Metastatic Breast Carcinoma in the Brain (tissue), 10 donors: ENCODE measurements around the genes VPREB1 and ZNF280B.

GRCh38 chr22:21696680-21697378, 31.0 kb downstream of the PPIL2 start:
- PRO-cap, 10 experiments: no peak in any of the 10 experiments

DNA sequence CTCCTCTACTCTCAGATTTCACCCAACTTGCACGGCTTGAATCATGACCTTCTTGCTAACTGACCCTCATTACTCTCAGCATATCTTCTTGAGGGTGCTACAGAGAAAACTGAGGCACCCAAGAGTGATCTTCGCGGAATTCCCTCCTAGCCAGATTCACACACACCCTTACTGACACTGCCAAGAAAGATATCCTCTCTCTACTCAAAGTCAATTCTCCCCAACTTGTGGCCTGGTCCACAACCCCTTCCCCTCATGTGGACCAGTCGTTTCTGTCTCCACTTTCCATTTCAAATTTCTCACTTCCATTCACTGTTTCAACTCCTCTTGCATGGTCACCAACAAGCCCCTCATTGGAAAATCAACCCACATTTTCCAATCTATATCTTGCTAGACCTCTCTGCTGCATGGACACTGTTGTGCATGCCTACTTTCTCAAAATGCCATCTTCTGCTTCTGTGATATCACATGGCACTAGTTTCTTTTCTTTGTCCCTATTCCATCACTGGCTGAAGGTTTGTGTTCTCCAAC, 41.4 kb upstream of the YPEL1 start:
- PRO-cap, 10 experiments: no peak in any of the 10 experiments

- PRO-cap, 10 experiments: no peak in any of the 10 experiments
These were observed 15.8 kb downstream of the PPM1F start for GRCh38 chr22:21936762-21937388.

DNA sequence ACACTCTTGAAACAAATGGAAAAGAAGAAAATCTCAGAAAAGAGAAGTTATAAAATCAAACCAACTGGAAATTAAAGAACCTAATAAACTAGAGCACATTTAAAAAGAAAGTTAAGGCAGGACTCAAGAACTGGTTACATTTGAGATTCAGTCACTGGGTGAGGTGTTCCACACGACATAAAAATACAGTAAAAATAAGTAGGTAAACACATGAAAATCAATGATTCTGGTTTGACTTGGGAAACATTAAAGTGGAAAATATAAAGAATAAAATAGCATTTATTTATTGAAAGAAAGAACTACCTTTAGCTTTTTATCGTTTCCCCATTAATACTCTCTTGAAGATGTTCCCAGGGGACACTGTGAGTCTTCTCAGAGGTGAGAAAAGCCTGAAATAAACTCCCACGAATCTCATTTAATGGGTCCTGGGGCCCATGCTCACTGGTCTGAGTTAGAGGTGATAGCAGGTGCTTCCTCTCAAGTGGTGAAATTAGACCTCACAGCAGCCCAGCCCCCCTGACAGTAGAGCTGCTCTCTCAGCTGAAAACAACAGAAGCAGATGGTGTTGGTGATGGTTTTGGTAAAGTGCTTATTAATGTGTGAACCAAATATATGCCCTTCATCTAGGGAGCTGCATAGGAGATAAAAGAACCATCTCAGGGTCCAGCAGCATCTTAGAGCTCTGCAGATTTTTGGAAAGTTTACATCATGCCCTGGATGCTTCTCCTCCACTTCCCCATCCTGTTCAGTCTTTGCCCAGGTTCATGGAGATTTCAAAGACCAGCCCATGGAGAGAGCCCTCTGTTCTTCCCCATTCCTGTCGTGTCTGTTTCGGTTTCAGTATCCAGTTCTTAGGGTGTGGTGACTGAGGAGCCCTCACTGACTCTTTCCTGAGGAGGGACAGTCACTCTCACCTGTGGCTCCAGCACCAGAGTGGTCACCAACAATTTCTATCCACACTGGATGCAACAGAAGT, 76.8 kb upstream of the VPREB1 start:
- PRO-cap, 10 experiments: peak in 1 of 10 experiments; most common plus-strand start position 882 of the sequence (in 1); most common minus-strand start position 828 of the sequence (in 1)

- PRO-cap, 10 experiments: no peak in any of the 10 experiments
These were observed at the start of gene VPREB1 for GRCh38 chr22:22244446-22244994. VPREB1 (plus strand) TSS chr22:22244786.

- PRO-cap, 10 experiments: peak in 9 of 10 experiments; most common plus-strand start chr22:22298142 (in 4); most common minus-strand start chr22:22298087 (in 4)
These were observed 53.4 kb downstream of the VPREB1 start for GRCh38 chr22:22297521-22298826.

DNA sequence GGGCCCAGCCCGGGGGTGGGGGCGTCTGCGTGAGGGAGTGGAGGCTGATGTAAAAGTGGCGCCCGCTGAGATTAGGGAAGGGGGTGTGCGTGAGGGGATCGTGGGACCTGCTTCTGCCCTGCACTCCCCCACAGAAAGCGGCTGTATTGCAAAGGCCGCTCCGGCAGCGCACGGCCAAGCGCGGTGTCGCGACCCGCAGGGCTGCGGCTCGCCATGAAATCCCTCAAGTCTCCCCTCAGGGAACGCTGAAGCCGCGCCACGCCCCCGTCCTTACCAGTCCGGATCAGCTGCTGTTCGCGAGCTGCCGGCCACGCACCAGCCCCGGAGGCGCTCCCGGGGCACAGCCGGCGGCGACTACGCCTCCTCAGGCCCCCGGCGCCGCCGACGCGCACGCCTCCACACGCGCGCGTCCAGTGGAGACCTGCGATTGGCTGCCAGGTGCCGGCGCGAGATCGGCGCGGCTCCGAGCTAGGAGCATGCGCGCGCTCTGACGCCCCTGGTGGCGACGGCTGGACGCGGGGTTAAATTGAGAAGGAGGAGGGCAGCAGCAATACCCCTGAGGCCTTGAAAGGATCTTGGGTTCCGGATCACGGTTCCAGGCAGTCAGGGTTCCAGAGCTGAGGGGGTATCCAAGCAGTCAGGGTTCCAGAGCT, at the start of gene ZNF280B:
TSS of gene ZNF280B (minus strand) at position 358 of the 653 bp plus-strand sequence.
- PRO-cap, 10 experiments: peak in 2 of 10 experiments; most common plus-strand start position 490 of the sequence (in 1); most common minus-strand start position 342 of the sequence (in 1)

DNA sequence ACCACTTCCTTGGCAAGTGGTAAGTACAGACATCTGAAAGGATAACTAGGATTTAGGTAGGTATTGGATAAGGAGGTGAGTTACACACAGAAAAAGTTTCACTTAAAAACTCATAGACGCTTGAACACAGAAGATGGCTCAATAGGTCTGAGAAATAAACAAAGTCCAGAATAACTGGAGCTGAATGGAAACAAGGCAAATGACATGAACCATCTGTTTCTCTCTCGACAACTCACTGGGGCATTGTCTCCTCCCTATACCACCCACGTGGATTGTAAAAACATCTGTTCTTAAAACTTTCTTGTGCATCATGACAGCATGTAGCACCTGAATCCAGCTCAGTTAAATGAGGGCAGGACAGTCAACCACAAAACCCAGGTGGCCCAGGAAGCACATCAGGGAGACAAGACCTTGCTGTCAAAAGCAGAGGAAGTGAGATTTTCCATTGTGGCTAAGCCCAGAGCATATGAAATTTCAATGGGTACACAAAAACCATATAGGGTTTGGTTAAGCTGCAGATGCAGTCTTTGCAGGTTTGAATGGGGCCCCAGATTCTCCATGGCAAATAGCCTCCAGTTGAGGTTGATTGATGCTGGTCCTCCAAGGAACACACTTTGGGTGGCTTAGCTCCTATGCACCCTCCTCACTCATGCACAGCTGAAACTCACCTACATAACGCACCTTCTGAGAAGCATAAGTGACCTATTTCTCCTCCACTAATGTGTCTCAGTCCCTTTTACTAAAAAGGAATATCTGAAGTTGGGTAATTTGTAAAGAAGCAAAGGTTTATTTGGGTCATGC, 21.9 kb upstream of the IGLL5 start:
- PRO-cap, 10 experiments: no peak in any of the 10 experiments

- PRO-cap, 10 experiments: no peak in any of the 10 experiments
These were observed 13.3 kb downstream of the IGLL5 start for GRCh38 chr22:22900734-22901492.

DNA sequence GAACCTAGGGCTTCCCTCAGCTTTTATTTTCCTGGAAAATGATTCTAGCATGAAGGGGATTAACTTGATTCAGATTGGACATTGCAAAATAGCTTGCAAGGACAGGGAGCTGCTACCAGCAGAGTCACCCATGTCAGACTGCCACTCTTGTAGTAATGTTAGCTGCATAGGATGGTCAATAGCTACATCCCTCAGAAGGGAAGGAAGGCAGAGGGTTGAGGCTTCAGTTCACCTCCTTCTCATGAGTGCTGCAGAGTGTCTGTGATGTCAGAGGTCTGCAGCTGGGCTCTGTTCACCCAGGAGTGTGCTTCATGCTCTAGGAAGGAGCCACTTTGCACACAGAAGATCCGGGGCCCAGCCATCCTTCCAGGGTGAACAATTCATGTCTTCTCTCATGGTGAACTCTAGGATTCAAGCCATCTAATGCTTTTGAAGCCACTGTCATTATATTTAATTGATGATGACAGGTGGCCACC, 16.0 kb downstream of the IGLL5 start:
- PRO-cap, 10 experiments: no peak in any of the 10 experiments

DNA sequence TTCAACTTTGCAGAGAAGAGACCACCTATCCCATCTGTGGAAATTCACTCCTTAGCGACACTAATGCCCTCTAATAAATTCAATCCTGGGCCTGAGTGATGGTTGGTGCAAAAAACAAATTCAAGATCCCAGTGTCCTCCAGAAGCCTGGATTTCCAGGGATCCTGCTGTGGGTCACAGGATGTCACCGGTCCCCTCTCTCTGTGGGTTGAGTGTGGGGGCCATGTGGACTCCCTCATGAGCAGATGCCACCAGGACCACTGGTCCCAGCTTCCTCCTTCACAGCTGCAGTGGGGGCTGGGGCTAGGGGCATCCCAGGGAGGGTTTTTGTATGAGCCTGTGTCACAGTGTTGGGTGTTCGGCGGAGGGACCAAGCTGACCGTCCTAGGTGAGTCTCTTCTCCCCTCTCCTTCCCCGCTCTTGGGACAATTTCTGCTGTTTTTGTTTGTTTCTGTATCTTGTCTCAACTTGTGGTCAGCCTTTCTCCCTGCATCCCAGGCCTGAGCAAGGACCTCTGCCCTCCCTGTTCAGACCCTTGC, 17.1 kb downstream of the IGLL5 start:
- PRO-cap, 10 experiments: no peak in any of the 10 experiments

DNA sequence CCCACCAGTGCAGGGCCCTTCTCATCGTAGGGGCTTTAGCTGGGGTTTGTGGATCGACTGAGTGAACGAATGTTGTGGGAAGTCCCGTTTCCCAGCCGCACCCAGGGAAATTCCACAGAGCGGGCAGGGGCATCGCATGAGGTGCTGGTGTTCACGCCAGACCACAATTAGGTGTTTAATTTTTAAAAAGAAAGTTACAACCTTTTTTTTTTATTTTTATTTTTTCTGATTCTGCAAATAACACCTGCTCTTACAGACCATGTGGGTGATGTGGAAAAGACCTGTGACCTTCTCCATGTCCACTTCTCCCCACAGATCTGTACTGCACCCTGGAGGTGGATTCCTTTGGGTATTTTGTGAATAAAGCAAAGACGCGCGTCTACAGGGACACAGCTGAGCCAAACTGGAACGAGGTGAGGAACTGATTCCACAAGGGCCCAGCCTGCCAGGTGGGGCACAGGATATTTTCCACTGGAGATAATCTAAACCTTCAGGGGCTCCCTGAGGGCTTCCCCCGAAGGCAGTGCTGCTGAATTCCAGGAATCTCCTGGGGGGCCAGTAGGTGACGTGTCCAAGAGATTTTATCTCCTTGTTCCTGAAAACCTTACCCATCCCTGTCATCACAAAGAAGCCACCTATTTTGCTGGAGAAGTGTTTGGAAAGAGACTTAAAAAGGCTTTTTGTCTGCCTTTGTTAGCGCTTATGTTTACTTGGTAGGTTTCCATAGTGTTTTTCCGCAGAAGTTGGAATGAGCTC, 112.1 kb downstream of the BCR start:
- PRO-cap, 10 experiments: no peak in any of the 10 experiments

DNA sequence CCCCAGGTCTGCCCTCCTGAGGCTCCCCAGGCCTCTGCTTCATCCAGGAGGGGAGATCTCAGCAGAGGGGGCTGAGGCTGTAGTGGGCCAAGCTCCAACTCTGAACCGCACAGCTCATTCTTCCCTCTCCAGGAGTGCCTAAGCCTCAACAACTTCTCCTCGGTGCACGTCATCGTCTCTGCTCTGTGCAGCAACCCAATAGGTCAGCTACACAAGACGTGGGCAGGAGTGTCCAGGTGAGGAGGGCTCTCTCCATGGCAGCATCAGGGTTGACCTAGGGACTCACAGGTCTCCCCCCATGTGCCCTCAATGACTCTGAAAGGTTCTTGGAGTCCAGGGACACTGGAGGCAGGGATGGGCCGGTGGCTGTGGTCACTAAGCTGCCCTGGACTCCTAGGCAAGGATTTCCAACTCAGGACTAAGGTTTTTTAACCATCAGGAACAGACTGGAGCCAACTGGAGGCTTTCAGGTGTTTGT, 3.4 kb downstream of the RGL4 start:
- PRO-cap, 10 experiments: no peak in any of the 10 experiments

GRCh38 chr22:23773621-23774103, 1.0 kb downstream of the MMP11 start:
- PRO-cap, 10 experiments: peak in 1 of 10 experiments; most common plus-strand start chr22:23773820 (in 1)

- PRO-cap, 10 experiments: no peak in any of the 10 experiments
These were observed 532 bp upstream of the SMARCB1 start for GRCh38 chr22:23786263-23786604.

- PRO-cap, 10 experiments: no peak in any of the 10 experiments
These were observed 16.3 kb downstream of the SMARCB1 start for GRCh38 chr22:23802966-23803488.

- PRO-cap, 10 experiments: peak in 4 of 10 experiments; most common plus-strand start chr22:23858427 (in 2); most common minus-strand start chr22:23858362 (in 4)
These were observed 624 bp downstream of the SLC2A11 start for GRCh38 chr22:23858278-23858719.

- PRO-cap, 10 experiments: peak in 1 of 10 experiments; most common minus-strand start chr22:23893794 (in 1)
These were observed 676 bp upstream of the MIF start for GRCh38 chr22:23893568-23893846.

DNA sequence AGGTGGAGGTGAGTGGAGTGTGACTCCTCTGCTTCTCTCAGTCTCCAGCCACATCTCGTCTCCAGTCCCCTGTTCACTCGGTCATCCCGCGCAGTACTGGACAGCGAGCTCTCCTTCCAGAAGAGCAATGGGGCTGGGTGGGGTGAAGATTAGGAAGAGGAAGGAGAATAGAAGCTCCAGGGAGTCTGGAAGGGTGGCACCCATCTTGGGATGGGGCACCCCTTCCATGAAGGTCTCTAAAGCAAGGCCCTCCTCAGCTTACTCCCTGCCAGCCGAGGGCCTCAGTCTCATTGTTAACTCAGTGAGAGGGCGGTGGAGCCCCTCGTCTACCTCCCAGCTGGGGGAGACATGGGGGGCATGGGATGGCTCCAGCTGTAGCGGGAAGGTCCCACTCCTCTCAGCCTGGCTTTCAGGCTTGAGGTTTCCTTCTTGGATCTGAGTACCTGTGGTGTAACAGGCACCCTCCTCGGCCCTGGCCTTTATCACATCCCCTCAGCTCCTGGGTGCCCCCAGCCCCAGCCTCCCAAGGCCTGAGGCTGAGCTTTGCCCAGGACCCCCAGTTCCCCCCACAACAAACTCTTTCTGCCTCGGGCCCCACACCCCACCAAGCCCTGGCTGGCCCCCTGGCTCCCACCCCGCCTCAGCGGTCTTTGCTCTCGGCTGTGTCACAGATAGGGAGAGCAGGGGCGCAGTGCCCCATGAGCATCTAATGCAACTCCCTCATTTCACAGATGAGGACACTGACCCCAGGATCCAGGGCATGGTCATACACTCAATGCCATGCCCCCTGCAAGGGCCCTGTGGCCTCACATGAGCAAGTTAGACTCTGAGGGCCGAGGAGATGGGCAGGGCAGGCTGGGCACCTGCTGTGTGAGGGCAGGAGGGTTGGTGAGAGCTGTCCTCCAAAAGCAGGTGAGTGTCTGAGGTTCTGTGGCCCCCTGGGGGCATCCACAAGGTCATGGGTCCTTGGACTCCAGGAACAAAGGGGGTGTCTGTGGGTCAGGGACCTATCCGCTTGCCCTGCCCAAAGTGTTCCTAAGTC, 2.1 kb downstream of the MIF start:
- PRO-cap, 10 experiments: peak in 1 of 10 experiments; most common plus-strand start position 577 of the sequence (in 1); most common minus-strand start position 428 of the sequence (in 1)

- PRO-cap, 10 experiments: no peak in any of the 10 experiments
These were observed 36.8 kb upstream of the SUSD2 start for GRCh38 chr22:24144527-24144903.